ENCODE results near the genes GSTM3, STRIP1 and ALX3.

DNA sequence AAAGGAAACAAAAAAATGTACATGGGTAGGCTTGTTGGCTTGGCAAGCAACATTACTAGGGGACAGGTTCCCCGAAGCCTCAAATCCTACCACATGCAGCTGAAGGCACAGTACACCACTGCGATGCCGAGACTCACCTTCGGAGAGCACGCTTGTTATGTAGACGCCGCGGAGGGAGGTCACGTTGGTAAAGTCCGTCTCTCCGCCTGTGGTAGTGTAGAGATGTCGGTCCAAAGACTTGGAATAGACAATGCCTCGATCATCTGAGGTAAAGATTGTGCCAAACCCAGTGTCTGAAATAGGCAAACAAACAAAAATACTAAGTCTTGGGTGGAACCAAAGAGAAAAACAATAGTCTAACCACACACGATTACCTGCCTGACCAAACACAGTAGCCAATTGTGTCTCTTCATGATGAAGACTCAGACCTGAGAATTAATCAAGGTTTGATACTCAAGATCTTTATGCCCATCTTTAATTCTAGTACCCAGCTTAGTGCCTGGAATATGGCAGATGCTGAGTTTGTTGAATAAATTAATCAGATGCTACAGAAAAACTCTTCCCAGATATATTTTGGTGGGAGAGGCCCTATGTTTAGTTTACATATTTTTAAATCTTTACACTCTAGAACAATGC, 33.9 kb upstream of the MYBPHL start:
- RRBS: no CpG with 5 or more reads among the region's 14 CpGs

GRCh38 chr1:109347285-109348200, 40.7 kb upstream of the MYBPHL start:
- RRBS: no CpG with 5 or more reads among the region's 7 CpGs

- RRBS: no CpG with 5 or more reads among the region's 15 CpGs
Observed at GRCh38 chr1:109372955-109373954, 24.5 kb downstream of the SORT1 start.

DNA sequence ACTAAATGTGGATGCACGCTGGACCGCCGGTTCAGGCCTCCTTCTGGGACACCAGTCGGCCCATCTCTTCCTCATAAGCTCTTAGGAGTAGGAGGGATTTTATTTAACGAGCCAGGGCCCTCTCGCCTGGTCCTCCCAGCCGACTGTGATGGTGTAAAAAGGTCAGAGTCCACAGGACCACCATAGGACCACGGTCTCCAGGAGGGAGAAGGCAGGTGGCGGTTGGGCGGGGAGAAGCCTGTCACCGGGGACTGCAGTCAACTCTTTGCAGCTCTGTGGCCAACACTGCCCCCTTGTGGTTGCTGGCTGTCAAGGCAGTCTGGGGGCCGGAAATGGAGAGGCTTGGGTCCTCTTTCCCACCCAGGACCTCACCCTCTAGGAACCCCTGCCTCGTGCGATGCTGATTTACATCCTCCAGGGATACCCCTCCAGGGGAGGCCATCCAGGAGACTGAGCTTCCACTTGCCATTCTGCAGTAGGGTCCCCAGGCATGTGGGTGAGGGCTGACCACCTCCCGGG, 7.4 kb upstream of the GPR61 start:
- RRBS: 25% methylated on average over 5 of the region's 15 CpGs

GRCh38 chr1:109620767-109621343, 1.2 kb downstream of the AMPD2 start:
- RRBS: no CpG with 5 or more reads among the region's 20 CpGs

DNA sequence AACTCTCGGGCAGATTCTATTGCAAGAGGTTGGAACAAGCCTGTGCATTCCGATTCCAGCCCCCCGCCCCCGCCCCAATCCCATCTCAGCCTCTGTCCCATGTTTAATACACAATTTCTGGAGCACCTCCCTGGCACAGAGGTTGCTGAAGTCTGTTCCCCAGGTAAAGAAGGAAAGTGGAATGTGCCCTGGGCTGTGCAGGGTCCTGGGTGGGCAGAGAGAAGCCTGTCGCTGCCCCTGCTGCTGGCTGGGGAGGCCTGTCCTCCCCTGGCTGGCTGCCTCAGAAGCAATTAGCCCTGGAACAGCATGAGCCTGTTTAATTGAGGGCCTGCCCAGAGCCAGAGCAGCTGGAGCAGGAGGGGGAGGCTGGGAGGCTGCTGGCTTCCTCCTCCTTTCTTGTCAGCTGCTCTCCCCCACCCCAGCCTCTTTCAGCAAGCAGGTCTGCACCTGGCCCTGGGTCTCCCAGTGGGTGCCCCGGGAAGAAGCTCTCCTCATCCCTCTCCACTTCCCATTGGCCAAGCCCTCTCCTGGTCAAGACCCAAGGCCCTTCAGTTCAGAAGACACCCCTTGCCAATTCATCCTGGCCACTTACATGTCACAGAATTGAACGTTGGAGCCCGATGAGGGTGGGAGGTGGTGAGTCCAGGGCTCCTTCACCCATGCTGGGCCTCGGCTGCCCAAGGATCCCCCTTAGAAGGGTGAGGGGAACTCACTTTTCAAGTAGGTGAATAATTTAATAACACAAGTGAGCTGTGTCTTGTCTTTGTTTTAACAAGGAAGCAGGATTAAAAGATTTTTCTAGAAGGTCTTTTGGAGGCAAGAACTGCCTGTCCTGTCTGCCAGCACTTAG, 13.1 kb downstream of the AMPD2 start:
- RRBS: no CpG with 5 or more reads among the region's 9 CpGs

GRCh38 chr1:109649367-109649931, 6.5 kb upstream of the GSTM4 start:
- RRBS: no CpG with 5 or more reads among the region's 5 CpGs

GRCh38 chr1:109733458-109733657, 7.5 kb downstream of the GSTM3 start:
- RRBS: no CpG with 5 or more reads among the region's 3 CpGs

GRCh38 chr1:109740922-109741245, at the start of gene GSTM3:
Gene GSTM3 (minus strand): TSS chr1:109741038.
- RRBS: no CpG with 5 or more reads among the region's 1 CpG

DNA sequence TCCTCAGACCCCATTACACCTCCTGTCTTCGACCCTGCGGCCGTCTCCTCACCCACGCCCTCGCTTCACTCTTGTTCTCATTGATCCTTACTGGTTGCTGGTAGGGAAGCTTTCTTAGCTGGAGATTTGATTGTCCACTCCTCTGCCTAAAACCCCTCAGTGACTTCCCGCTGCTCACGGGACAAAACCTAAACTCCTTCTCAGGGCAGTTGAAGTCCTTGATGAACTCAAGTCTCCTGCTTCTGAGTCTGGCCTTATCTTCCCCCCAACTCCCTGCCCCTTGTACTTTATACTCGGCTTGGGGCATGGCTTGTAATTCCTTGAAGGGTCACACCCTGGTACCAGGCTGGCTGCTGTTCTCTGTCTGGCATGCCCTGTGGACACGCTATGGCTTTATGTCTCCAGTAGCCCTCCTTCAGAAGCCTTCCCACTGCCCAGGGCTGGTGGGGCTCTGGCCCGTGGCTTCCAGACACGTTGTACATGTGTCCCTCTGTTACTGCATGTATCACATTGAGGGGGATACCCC, 2.4 kb upstream of the EPS8L3 start:
- RRBS: no CpG with 5 or more reads among the region's 11 CpGs

- RRBS: no CpG with 5 or more reads among the region's 3 CpGs
Observed at GRCh38 chr1:109782690-109783039, 18.9 kb upstream of the EPS8L3 start.

- RRBS: no CpG with 5 or more reads among the region's 6 CpGs
Observed at GRCh38 chr1:109985841-109986962, 1.6 kb downstream of the AHCYL1 start.

- RRBS: no CpG with 5 or more reads among the region's 4 CpGs
Observed at GRCh38 chr1:110023038-110023572, 11.3 kb upstream of the STRIP1 start.

GRCh38 chr1:110034111-110034842, at the start of gene STRIP1:
Gene STRIP1 (plus strand): TSS chr1:110034624.
- RRBS: 7% methylated on average over 6 of the region's 36 CpGs

DNA sequence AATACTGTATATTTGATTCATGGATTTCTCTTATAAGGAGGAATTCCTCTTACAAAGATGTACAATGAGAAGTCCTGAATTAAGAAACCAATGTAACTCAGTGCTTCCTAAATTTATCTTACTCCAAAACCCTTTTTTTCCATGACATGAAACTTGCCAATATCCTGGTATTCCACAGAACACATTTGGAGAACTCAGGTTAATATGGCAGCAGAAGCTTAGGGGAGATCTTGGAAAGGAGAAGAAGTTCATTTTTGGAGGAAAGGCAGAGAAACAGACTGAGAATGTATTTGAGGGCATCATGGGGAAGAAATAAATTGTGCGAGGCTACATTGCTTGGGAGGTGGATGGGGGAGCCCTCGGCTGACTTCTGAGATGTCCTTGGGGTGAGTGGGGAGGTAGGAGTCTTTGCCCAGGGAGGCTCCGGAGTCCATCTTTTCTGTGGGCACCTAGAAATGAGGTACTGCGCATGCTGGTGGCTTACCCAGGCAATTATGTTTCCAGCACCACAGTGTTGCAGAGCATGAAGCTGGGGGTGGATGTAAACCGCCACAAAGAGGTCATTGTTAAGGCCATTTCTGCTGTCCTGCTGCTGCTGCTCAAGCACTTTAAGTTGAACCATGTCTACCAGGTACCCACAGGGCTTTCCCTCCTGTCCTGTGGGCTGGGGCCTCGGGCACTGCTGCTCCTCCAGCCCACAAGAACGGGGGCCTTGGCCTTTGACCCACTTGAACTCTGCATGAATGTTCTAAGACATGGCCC, 14.4 kb downstream of the STRIP1 start:
- RRBS: no CpG with 5 or more reads among the region's 7 CpGs

- RRBS: 4% methylated on average over 33 of the region's 57 CpGs
Observed at GRCh38 chr1:110070439-110071076, at the start of gene ALX3. Gene ALX3 (minus strand): TSS chr1:110070672.

DNA sequence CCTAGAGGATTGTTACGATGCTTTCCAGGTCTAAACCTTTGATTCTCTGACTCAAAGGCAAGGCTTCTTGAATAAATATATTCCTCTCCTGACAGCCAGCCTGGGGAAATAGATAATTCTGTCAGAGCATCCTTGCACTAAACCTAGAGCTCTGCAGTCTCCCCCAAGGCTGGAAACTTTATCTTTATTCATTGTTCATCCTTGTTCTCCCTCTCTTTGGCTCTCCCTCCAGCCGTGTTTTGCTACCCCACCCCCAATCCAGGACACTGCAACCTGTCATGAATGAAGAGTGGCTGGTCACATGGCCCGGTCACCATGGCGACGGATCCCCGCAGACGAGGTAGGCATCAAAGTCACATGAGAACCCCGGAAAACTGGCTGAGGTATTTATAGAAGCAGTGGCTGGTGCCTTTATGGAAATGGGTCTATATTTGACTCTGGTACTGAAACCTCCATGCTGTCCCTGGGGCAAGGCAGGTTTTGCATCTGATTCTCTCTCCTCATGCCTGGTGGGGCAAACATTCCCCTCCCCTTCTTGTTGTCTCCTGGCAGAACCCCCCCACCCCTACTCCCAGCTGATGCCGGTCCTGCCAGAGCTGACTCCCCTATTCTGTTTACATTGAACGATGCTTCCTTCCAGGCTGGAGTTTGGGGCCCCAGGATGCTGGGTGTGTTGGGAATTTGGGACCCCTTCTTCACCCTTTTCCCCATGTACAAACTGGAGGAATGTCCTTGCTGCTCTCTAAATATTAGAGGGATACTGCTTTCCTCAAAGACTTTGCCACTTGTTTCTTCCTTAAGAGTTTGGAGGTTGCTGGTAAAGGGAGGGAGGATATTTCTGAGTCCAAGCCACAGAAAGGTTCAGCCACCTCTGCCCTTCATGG, 13.3 kb upstream of the SLC6A17 start:
- RRBS: 6% methylated on average over 6 of the region's 10 CpGs

DNA sequence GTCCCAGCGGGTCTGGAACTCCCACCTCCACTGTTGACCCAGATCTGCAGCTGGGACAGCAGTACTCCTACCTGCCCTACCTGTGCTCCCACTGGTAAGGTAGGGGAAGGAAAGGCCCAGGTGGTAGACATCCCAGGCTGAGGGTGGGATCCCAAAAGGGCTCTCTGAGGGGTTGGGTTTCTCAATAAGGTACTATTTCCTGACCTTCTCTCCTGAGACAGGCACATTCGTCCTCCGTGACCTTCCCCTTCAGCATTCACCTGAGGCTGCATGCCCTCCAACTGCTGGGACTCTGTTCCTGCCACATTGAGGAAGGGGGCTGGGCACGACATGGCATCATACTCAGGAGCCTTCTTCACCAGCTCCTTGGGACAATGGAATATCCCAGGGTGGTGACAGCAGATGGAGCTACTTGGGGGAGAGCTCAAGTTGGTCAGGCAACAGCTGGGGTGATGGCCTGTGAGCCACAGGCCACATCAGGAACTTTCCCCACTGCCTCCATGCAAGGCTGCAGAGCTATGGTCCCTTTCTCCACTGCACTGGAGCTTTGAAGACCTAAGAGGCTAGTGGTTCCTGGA, 22.0 kb downstream of the KCNC4 start:
- RRBS: no CpG with 5 or more reads among the region's 4 CpGs

DNA sequence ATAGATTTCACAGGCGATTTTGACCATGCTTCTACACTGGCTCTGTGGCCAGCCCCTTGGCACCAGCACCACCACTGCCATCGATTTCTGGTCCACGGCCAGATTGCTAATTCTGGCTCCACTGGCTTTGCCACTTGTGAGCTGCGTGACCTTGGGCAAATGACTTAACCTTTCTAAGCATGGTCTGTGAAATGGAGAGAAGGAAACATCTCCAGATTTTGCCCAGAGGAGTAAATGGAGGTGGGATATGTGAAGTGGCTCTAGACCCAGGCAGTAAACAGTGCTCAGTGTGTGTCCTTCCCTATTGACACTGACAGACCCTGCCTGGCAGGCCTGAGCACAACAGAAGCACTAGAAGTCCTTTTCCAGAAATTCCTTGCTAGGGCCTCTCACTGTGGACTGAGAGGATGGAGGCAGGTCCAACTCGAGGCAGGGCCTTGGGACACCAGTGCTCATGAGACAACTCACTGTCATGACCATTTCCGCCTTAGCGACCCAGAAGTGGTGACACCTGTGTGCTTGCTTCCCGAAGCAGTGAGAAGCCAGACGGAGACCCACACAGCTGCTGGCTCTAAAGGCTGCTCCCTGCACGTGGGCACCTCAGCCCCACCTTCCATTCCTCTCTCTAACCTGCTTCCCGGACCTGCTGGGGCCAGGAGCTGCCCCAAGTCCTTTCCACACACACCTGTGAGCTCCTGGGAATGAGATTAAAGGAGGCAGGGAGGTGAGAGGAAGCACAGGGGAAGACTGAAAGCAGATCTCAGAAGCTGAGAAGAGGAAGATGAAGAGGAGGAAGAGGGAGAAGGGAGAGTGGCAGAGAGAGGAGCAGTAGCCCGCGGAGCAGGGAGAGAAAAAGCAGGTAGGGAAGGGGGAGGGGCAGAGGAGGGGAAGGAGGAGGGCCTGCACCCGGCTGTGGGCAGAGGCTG, 33.0 kb downstream of the KCNC4 start:
- RRBS: no CpG with 5 or more reads among the region's 14 CpGs